AG08470 (cell line): ENCODE measurements around a stretch of chr4.

GRCh38 chr4:38162295-38162776, 202.1 kb downstream of the PTTG2 start:
- RRBS: no CpG with 5 or more reads among the region's 4 CpGs

DNA sequence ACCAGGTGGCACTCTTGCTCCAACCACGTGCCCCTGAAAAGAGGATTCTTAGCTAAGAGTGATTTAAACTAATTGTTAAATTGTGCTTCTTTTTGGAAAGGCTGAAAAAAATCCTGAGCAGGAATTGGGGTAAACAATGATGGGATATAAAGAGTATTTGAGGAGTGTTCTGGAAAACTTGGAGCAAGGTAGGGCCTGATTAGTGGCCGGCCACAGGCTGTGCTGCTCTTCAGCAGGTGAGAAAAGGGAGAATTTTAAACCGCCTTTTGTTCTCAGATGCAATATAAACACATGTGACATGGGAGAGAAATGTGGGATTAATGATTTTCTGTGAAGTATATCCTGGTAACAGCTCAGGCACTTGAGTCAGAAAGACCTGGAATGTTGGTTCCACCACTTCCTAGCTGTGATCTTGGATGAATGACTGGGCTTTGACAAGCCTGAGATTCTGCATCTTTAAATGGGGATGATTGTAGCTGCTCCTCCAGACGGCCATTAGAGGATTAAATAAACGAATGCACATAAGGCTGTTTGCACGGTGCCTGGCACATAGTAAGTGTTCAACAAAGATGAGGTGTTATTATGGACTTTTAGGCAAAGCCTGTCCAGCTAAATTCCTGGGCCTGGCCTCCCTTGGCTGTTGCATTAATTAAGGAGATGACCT, 219.8 kb downstream of the PTTG2 start:
- RRBS: no CpG with 5 or more reads among the region's 6 CpGs

DNA sequence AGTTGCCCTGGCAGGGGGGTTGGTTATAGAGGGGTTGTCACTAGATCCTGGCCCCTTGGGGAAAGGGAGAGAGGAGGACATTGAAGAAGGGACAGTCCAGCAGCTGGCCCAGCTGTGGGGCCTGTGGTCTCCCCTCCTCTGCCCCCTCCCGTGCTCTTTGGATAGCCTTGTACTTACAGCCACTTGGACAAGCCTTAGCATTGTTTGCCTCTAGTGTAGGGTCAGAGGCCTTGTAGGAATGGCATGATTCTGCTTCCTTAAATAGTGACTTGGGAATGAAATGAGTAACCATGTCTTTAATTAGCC, 230.5 kb downstream of the PTTG2 start:
- RRBS: no CpG with 5 or more reads among the region's 1 CpG

GRCh38 chr4:38674108-38675327, 10.5 kb downstream of the KLF3 start:
- RRBS: no CpG with 5 or more reads among the region's 14 CpGs

- RRBS: no CpG with 5 or more reads among the region's 25 CpGs
These were observed 24.5 kb downstream of the KLF3 start for GRCh38 chr4:38688380-38689047.

- RRBS: no CpG with 5 or more reads among the region's 2 CpGs
These were observed 26.2 kb downstream of the KLF3 start for GRCh38 chr4:38690170-38690672.

DNA sequence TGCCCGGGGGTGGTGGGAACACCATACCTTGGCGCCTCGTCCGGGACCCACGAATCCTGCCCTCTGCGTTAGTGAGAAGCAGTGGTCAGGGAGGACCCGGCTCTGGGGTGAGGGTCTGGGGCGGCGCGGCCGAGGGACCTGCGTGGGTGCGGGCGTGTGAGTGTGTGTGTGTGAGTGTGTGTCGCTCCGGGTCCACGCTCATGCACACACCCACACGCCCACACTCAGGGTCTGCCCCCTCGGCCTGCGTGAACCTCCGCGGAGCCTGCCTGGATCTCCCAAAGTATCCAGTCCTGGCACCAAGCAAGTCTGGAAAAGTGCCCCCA, 256 bp downstream of the FAM114A1 start:
- RRBS: 2% methylated on average over 13 of the region's 22 CpGs

GRCh38 chr4:38903984-38904755, 36.6 kb downstream of the FAM114A1 start:
- RRBS: no CpG with 5 or more reads among the region's 10 CpGs

DNA sequence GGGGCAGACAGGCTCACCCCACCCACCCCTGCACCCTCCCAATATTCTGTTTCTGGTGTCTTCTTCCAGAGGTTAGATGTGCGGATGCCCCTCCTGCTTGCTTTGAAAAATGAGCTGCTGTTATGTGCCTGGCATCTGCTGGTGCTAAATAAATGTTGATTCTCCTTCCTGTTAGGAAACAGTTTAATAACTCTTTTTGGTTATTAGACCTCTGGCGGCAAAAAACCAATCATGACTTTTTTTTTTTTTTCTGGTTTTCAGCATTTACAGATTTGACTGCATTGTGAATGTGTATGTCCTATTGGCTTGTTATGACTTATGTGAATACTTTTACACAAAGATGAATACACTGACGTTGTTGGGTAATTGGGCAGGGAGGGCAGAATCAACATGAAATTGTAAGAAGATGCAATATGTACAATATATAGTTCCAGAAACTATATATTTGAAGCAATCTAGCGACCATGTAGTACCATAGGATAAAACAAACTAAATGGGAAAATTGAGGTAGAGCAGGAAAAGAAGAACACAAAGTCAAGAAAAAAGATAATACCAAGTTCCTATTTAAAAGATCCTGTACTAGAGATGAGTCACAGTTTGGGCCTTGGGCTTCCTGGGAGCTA, 13.7 kb upstream of the TMEM156 start:
- RRBS: no CpG with 5 or more reads among the region's 4 CpGs

- RRBS: 4% methylated on average over 1 of the region's 21 CpGs
These were observed 383 bp downstream of the LIAS start for GRCh38 chr4:39459147-39459730.

DNA sequence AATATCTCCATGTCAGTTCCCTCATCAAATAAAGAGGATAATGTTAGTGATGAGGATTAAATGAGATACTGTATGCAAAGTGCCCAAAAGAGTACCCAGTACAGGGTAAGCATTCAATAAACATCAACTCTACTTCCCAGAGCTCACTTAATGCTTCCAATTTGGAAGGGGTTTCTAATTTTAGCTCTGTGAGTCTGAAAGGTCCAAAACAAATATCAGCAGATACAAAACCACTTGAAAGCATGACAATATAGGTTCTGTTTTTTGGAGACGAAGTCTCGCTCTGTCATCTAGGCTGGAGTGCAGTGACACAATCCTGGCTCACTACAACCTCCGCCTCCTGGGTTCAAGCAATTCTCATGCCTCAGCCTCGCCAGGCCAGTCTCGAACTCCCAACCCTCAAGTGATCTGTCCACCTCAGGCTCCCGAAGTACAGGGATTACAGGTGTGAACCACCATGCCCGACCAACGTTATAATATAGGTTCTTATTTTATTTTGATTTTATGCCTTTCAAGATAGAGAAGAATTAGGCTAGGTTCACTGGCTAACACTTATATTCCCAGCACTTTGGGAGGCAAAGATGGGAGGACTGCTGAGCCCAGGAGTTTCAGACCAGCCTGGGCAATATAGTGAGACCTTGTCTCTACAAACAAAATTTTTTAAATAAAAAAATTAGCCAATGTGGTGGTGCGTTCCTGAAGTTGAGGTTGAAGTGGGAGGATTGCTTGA, 19.9 kb downstream of the UGDH start:
- RRBS: no CpG with 5 or more reads among the region's 9 CpGs

DNA sequence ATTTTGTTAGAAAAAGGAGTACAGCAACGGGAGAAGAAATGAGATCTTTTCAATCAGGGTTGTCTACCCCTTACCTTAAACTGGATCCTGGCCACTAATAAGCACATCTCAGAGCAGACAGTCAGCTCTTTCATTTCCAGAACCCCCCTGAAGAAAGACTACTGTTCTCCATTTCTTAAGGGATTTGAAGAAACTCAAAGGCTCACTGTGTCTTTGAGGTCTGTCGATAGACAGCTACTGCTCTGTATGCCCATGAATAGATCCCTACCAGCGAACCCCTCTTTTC, 986 bp downstream of the UGDH start:
- RRBS: no CpG with 5 or more reads among the region's 3 CpGs

GRCh38 chr4:39526611-39526855, 706 bp downstream of the UGDH start:
- RRBS: no CpG with 5 or more reads among the region's 7 CpGs

- RRBS: no CpG with 5 or more reads among the region's 14 CpGs
These were observed 55.7 kb downstream of the UBE2K start for GRCh38 chr4:39753348-39754230.

- RRBS: no CpG with 5 or more reads among the region's 6 CpGs
These were observed 111.1 kb downstream of the PDS5A start for GRCh38 chr4:39866402-39867171.

DNA sequence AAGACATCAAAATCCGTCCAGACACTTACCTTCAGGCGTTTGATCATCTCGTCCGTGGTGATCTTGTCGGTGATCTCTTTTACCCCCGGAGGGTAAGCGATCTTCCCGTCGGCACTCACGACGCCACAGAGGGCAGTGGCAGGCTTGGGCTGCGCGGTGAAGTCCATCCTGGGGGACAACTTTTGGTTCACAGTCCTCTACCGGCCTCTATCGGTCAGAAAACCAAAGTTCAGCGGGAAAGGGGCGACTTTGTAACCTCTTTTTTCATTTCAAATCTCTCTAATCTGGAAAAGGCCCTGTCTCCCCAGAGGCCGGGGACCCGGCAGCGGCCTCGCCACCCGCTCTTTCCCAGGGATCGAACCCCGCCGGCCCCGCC, 1.3 kb downstream of the PDS5A start:
- RRBS: 2% methylated on average over 13 of the region's 26 CpGs

- RRBS: under 1% methylated on average over 38 of the region's 116 CpGs
These were observed 620 bp downstream of the PDS5A start for GRCh38 chr4:39976787-39977795.

- RRBS: 1% methylated on average over 16 of the region's 57 CpGs
These were observed 790 bp downstream of the N4BP2 start for GRCh38 chr4:40057105-40058175.

DNA sequence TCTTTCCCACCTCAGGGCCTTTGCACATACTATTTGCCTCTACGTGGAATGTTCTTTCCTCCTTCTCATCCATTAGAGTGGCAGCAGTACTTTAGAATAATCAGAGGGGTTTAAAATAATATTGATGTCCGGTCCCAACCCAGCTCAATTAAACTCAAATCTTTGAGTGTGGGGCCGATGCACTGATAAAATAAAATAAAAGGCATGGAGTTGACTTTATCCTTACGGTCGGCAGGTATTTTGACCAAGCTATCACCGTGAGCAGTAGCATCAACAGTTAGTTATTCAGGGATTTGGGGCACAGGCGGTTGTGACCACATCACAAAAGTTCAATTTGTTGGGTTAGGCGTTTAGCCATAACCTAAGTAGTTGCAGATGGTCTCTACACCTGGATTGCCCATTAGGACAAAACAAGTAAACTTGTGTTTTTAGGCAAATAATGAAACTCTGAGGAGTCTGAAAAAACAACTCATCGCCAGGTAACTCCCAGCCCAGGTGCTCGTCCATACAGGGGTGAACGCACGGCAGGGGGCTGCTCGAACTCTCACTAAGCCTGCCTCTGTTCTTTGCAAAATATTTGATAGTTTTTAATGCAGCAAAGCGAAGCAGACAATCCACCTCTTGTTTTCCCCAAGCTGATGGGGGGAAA, 720 bp upstream of the RHOH start:
- RRBS: no CpG with 5 or more reads among the region's 14 CpGs

DNA sequence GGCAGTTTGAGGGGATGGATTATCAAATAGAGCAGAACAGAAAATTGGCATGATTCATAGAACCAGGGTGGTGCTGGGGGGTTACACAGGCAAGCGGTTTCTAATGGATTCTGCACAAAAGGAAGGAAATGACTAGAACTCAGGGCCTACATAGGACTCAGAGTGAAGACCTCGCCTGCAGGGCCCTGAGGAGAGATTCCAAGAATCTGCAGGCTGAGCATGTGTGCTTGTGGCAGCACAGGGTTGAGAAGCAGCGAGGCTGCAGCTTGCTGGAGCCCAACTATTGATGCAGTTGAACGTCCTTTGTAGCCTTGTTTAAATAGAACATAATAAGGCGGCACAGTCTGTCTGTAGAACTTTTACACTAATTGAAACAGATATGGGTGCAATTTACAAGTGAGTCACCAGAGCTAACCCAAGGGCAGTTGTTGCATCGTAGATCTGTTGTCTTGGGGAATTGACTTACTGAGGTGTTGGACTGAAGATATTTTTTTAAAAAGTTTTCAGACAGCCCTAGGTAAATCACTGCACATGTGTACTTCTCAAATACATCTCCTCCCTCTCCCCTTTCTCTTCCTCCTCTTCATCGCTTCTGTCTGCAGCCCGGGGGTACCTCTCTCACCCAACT, 58.2 kb downstream of the RHOH start:
- RRBS: no CpG with 5 or more reads among the region's 8 CpGs